ENCODE measurements around a stretch of chr15.

DNA sequence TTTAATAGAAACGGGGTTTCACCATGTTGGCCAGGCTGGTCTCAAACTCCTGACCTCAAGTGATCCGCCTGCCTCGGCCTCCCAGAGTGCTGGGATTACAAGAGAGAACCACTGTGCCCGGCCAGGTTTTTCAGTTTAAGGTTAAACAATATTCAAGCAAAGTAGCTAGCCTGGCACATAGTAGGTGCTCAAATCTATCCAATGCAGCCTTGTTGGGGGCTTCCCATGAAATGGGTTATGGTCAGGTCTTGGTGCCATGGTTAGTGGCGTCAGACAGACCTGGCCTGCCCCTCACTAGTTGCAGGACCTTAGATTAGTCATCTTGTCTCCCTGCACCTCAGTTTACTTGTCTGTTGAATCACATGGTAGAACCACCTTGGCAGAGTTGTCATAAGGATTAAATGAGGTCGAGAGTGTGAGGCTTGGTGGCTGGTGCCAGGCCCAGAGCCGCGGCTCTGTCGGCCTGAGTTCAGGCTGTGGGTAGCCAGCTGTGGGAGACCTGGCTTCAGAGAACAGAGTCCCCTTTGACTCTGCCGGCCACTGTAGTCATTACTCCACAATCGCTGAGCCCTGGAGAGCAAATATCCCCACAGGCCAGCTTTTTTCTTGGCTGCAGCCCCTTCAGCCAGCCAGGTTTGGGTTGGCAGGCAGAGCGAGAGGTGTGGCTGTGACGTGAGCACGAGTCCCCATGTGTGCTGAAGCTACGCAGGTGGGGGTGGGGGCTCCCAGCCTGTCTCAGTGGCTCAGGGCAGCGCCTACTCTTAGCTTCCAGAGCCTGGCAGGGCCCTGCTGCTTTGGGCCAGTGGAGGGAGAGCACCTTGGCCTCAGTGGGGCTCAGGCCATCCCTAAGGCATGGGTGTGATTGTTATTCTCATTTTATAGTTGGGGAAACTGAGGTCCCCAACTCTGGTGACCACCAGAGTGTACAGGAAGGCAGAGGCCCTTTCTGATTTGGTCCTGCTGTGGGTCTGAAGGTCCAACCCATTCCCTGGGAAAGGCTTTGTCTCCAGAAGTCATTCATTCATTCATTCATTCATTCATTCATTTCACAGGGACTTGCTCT is 45.4 kb upstream of the LCTL start:
- PRO-cap: no peak

- PRO-cap: no peak
Observed at GRCh38 chr15:66661064-66662278, 40.6 kb upstream of the SMAD6 start.

- PRO-cap: no peak
Observed at GRCh38 chr15:66743960-66744426, 42.0 kb downstream of the SMAD6 start.

DNA sequence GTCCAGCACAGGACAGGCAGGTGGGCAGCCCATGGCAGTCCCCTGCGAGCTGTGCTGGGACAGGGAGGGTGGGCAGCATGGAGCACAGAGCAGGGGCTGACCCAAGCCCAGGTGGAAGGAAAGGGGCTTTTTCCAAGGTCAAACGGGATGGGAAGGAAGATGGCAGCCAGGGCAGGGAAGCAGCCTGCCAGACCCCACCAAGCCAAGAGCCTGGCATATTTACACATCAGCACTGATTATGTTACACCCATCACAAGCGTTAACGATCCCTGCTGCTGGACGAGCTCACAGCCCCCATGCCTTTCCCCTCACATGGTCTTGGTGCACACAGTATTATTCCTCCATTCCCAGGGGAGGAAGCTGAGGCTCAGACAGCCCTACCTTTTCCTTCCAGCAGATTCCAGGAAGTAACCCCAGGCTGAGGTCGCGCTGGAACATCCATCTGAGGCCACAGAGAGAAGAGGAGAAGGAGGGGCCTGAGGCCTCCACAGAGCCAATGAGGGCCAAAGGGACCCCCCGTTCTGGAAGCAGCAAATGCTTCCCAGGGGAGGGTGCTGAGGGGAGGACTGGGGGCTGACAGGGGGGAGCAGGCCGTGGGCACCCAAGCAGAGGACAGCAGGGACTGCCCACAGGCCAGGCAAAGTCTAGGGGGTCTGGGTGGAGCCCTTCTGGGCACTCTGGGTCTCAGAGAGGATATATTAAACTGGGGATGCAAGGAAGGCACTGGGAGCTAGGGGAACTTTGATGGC is 175.9 kb downstream of the SMAD6 start:
- PRO-cap: no peak

GRCh38 chr15:66907923-66908709 is 157.3 kb upstream of the SMAD3 start:
- PRO-cap: no peak

DNA sequence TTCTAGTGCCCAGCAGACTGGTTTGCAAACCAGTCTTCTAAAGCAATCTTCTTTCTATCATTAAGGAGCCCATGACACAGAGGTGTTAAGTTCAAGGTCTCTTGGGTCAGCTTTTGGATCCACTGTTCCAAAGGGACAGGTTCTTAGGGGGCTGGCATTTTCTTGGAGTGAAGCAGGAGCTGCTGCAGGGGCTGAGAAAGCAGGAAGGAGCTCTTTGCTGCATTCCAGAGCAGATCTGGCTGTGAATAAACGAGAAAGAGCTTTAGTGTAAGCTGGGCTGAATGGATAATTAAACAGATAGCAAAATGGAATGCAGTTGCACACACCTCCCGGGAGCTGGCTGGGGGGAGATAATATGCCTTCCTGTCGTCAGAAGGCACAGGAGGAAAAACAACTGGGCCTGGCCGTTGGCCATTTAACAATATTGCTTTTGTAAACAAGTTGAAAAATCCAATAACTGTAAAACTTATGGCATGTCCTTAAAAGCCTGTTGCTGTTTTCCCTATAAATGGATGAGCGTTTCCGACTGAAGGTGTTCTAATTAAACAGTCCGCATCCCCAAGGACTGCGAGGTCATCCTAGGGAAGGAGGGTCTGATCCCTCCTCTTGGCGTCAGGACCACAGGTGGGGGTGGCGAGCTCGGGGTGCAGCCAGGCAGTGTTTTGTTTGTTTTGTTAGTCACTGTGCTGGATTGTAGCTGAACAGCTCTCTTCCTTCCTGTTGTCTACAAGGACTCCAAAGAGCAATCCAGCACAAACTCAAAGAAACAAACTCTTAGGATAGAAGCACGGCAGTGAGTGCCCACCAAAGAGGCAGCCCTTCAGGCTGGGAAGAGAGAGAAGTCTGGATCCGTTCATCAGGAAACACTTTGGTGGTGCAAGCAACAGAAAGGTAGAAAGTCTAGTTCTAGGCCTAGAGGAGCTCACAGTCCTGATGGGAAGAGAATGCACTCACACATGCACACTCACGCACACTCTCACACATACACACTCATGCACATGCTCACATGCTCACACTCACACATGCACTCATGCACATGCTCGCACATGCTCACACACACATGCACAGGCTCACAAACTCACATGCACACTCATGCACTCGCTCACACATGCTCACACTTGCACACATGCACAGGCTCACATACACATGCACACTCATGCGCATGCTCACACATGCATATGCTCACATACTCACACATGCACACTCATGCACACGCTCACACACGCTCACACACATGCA is 133.4 kb upstream of the SMAD3 start:
- PRO-cap: no peak

DNA sequence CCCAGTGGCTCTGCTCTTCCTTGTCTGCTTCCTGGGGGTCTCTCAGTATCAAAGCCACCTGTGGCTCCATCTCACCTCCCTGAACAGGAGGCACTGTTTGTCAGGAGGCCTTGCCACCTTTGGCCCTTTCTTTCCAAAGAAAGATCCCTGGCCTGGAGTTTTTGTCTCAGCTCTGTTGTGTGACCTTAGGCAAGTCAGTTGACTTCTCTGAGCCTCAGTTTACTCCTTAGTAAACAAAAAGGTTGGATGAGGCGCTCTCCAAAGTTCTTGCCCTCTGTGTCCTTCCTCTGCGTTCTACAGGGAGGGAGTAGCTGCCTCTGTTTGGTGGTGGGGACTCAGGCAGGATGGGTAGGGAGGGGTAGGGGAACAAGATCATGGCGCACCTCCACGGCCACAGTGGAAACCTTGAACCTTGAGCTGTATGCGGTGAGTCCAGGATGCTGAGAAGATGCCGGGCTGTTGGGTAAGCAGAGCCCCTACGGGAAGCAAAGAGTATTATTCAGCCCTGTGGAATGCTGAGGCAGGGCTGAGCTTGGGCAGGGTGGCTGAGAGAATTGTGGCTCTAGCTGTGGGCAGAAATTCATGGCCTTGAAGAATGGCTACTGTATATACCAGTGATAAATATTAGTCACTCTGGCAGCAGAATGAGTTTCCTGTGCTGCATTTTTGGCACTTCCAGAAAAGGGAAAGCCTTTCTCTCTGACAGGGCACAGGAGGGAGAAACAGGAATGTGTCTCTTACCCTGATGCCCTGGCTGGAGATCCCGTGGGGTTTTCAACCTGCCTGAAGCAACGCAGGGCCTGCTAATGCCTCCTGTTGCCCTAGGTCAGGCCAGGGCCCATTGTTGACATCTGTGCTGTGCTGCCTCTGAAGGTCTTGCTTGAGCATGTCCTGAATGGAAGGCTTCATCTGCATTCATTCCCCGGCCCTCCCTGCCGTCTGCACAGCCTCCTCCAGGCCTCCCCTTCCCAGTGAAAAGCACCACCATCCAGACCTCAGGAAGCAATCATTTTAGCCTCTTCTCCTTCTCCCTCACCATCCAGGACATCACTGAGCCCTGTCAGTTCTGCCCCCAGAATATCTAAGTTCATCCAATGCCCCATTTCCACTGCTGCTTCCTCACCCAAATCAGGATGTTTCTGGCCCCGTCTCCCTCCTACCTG is 40.0 kb downstream of the SMAD3 start:
- PRO-cap: no peak

DNA sequence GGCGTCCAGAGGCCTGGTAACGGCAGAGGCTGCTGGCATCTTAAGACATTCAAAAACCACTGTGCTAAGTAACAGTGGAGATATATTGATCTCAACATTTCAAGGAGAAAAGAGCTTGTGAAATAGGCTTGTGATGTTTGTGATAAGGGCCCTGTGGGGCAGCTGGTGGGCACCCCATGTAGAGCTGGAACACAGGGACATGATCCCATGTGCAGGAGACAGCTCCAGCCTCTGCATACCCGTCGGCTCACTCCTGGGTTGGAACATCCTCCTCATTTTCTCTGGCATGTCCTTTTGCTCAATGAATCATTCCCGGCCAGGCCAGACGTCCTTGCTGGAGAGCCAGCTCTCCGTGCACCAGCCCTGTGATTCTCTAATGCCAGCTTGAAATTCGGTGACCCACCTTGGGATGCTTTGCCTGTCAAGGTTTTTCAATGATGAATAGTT is 77.3 kb downstream of the SMAD3 start:
- PRO-cap: no peak

GRCh38 chr15:67146884-67147383 is 81.5 kb downstream of the SMAD3 start:
- PRO-cap: no peak

GRCh38 chr15:67164692-67165304 is 89.7 kb downstream of the AAGAB start:
- PRO-cap: no peak

- PRO-cap: no peak
Observed at GRCh38 chr15:67166257-67167094, 88.0 kb downstream of the AAGAB start.

DNA sequence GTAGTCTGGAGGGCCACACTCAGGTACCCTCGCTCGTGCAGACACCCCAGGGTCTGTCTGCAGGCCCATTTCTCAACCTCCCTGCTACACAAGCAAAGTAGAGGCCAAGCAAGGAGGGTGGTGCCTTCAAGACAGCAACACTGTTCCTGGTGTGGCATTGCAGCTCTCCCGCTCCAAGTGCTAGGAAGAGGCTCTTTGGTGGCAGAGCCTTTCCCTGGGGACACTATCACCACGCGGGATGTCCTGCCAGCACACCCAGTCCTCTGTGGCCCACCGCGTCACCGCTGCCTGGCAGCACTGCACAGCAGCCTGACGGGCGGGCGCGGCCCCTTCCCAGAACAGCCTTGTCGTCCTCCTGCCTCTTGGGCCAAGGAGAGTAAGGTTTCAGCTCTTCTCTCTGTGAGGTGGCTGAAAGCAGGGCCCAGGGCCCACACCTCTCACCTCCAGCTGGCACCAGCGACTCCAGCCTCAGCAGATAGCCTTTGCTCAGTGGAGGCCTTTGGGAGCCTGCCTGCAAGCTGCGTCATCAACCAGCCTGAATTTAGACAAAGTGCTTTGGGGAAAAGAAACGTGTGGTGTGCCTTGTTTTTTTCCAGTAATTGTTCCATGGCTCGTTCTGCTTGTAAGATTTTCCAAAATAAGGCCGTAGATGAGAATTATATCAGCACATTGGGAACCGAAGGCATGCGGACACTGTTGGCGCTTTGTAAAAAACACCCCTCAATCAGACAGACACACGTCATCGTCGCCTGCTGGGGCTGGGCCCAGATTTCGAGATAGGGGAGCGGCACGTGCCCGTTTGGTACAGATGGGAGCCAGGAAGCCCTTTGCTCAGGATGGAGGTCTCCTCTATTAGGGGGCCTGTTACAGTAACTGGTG is 65.0 kb downstream of the AAGAB start:
- PRO-cap: no peak

DNA sequence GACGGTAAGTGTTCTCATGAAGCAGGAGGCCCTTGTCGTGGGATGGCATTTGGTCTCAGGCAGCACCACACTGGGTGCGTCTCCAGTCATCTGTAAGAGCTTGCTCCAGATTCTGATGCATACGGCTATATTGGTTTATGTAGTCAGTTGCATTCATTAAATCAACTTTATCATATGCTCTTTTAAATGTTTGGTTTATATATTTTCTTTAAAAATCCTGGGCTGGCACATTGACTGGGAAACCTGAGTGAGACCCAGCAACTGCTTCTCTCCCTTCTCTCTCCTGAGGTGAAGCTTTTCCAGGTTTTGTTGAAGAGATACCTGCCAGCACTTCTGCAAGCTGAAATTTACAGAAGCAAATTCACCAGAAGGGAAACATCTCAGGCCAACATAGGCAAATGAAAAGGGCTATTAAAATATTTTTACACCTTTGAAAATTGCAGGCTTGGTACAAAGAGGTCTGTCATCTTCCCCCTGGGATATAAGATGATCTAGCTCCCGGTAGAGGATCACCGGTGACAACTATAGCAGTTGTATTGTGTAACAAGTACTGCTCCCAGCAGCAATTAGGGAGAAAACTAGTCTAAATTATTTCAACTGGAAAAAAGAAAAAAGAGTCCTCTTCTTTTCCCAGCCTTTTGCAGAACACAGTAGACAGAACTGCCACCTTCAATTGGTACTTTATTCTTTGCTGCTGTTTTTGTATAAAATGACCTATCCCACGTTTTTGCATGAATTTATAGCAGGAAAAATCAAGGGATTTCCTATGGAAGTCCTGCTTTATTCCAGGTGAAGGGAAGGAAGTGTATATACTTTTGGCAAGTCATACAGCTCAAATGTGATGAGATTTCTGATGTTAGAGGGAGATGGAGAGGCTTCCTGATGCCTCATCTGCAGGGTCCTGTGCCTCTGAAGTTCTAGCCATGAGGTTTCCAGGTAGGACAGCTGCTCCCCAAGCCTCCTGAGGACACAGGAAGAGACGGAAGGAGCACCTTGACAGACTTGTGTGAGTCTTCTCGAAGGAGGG is 62.8 kb downstream of the AAGAB start:
- PRO-cap: no peak

GRCh38 chr15:67413685-67414428 is 107.1 kb upstream of the C15orf61 start:
- PRO-cap: no peak

DNA sequence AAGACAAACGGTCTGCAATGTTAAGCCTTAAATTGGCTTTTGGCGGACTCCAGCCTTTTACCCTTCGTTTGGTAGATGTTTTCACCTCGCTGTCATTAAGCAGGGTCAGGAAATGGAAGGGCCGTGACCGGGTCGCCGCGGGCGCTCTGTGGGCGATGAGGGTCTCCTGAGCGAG is 289 bp upstream of the MAP2K5 start:
- PRO-cap: no peak

DNA sequence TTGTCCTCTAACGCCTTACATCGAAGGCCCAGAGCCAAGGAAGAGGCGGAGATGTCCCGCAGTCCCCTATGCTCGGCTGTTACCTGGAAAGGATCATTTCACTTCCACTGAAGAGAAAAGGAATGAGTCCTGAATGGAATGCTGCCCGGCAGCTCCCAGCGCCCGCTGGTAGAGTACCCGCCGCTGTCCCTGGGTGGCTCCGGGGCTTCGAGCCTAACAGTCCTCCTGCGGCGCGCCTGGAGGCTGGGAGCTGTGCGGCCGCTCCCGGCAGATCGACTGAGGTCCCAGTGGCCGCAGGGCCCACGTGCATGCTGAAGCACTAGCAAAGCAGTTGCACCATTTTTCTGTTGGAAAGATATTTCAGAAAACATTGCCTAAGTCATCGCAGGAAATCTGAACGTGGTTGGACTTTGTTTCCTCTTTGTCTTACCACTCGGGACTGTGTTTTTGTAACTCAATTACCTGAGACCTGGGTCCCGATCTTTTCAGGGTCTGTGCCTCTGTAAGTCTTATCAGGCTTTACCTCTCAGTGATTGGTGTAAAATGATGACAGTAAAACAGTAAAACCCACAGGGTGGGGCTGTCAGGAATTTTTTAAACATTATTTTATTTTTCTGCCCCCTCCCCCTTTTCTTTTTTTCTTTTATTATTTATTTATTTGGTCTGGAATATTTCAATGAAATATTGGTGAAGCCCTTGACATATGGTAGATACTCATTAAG is 13.6 kb downstream of the SKOR1 start:
- PRO-cap: no peak

DNA sequence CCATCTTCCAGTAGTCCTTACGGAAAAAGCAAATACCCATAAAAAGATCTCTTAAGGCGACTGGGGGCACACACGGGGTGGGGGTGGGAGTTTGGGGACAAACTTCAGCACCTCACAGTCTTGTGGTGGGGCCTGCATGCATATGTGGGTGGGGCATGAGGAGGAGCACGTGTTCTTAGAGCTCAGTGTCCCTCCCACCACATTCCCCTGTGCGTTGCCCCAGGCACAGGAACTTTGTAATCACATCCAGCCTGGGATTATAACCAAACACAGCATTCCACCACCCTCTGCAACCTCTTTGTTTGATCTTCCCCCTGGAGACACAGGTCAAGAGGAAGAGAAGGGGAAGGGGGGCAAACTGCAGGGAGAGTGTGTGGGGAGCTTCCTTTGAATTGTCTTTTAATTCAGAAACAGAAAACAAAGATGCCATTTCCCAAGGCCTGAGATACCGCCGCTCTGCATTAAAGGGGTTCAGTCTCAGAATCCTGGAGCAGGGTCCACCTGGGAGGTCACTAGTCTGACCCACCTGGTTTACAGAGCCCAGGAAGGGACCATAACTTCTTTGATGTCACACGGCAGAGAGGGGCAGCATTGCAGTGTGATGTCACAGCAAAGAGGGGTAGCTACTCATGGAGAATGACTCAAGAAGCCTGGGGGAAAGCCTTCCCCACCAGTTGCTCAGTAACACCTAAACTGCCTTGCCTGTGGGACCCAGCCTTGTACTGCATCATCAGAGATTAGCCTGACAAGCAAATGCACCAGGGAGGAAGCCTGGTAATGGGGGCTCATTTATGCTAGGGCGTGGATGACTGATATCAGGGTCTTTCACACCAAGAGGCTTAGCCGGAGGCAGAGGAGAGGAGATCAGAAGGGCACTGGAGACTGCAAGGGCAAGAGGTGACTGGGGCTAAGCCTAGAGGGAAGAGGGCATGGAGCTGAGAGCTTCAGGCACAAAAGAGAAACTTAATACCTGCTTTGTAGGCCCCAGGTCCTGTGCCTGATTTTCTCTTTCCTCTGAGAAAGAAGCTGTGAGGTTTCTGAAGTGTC is 107.9 kb upstream of the PIAS1 start:
- PRO-cap: no peak

- PRO-cap: no peak
Observed at GRCh38 chr15:68012894-68013289, 41.2 kb upstream of the PIAS1 start.

- PRO-cap: bidirectional peak, plus-strand start at chr15:68054769, minus-strand start at chr15:68054791
Observed at GRCh38 chr15:68054682-68055141, 597 bp downstream of the PIAS1 start.

GRCh38 chr15:68073650-68074081 is 19.6 kb downstream of the PIAS1 start:
- PRO-cap: no peak

All from colic lymph node (tissue), 1 donor.